Measurements from ENCODE around the gene TBC1D3I.

GRCh38 chr17:35775529-35775881 is 14.8 kb downstream of the C17orf50 start:
- PRO-cap = no peak
- RAMPAGE, long total RNA, 4 experiments = no peak in any of the 4 experiments

GRCh38 chr17:35799966-35800419 is 4.6 kb upstream of the MMP28 start:
- PRO-cap = no peak
- RAMPAGE, long total RNA, 4 experiments = no peak in any of the 4 experiments

DNA sequence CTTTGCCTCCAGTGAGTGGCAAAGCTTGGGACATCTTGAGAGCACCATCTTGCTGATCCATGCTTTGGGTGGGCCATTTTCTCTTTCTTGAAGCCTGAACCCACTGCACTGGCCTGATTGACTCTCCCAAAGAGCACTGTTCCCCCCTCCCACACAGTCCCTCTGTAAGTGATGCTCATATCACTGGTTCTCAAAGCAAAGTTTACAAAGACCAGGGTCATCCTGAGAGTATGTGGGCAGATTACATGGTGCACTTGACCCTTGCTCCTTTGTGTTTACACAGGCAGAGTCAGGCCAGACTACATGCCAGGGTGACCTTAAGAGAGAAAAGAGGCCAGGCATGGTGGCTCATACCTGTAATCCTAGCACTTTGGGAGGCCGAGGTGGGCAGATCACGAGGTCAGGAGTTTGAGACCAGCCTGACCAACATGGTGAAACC is 1.4 kb downstream of the CCL16 start:
- PRO-cap = no peak
- RAMPAGE, long total RNA, 4 experiments = no peak in any of the 4 experiments

DNA sequence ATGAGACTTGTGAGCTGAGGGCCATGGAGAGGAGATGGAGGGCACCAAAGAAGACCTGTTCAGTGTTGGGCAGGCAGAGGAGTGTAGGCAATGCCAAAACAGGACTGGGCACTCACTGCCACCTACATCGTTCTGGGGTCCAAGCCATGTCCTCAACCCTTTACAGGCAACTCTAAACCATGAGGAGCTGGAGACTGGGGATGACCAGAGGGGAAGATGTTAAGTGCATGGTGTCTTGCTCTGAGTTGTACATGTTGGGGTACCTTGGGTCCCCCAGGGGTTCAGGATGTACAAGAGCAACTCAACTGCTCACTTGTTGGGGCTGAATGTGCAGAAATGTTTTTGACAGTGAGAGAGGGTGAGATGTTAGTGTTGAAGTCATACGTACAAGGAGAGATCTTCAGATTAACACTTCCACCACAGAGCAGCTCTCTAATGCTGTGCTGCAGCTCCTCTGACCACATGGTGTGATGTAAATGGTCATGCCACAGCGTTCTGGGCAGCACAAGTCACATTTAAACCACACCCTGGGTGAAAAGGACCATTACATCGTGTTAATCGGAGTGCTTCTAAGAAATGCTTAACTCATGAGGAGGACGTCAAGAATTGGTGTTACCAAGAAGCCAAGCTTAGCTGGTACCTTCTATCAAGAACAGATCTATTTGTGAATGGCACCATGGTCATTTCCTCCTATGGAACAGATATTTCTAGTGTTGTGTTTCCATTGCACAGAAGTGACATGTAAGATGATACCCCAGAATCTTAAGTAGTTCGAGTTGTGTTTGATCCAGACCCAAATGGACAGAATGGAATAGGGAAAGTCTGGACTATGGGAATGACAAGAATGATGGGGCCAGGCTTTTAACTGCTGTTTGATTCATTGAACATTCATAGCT is 2.5 kb downstream of the CCL18 start:
- PRO-cap = no peak
- RAMPAGE, long total RNA, 4 experiments = no peak in any of the 4 experiments

GRCh38 chr17:36264495-36264784 is at the start of gene TBC1D3I:
Gene TBC1D3I (minus strand): TSS chr17:36264570.
- PRO-cap = no peak
- RAMPAGE, long total RNA, 4 experiments = no peak in any of the 4 experiments

DNA sequence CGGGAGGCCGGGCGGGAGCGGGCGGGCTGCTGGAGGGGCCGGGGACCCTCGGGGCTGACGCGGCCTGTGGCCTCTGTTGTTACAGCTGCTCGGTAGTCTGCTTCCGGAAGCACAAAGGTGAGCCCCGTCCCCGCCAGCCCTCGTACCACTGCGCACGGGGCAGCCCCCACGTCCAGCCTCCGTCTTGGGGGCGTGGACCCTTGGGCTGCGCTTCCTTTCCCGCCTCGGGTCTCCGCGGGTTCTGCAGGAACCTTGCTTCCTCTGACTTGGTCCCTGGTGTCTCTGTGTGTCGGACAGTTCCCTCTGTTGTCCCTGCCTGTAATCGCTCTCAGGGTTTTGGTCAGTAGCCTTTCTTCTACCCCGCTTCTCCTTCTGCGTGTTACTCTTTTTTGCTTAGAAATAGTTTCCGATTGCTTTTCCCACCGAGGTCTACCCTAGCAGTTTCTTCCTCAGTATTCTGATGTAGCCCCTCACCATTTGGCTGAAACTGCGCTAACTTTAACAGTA is 422 bp downstream of the ZNHIT3 start:
- PRO-cap = no peak
- RAMPAGE, long total RNA, 4 experiments = no peak in any of the 4 experiments

- PRO-cap = no peak
- RAMPAGE, long total RNA, 4 experiments = no peak in any of the 4 experiments
Observed at GRCh38 chr17:36590559-36591276, 961 bp upstream of the DHRS11 start.

- PRO-cap = no peak
- RAMPAGE, long total RNA, 4 experiments = no peak in any of the 4 experiments
Observed at GRCh38 chr17:36608323-36609093, 7.1 kb downstream of the MRM1 start.

DNA sequence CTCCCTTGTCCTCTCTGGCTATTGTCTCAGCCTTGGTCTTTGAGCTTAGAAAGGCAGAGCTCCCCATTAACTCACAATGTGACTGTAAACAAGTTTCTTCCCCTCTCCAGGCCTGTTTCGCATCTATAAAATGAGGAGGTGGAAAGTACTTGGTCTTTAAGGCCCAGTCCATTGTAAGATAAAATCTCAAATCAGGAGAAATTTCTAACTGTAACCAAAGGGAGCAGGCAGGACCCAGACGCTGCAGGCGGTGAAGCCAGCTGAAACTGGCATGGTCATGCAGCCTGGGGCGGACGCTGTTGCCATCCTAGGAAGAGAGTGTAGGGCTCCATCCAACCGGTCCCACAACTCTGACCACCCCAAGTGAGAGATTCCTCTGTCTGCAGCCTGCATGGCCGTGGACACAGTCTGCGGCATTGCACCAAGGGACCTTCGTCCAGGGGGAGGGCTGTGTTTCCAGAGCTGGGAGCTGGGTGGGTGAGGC is 17.4 kb upstream of the LHX1 start:
- PRO-cap = no peak
- RAMPAGE, long total RNA, 4 experiments = no peak in any of the 4 experiments

DNA sequence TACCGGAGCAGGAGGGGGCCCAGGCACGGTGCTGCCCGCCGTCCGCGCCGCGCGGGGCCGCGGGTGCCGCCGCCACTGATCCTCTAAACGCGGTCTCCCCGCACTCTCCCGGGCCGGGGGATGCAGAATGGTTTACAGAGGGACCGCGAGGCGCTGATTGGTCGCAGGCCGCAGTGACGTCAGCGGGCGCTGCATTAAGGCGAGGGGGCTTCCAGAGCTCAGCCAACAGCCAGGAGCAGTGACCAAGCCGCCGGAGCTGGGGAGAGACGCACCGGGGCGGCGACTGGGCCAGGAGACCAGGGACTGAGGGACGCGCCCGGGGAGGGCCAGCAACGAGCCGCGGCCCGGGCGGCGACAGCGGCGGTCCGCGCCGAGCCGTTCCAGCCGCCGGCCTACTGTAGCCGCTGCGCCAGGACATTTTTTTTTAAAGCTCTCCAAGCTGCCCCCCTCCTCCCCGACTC is 684 bp upstream of the LHX1 start:
- PRO-cap = no peak
- RAMPAGE, long total RNA, 4 experiments = no peak in any of the 4 experiments

- PRO-cap = no peak
- RAMPAGE, long total RNA, 4 experiments = no peak in any of the 4 experiments
Observed at GRCh38 chr17:37147289-37147982, 198.7 kb downstream of the AATF start.

GRCh38 chr17:37433435-37433926 is 26.8 kb downstream of the TADA2A start:
- PRO-cap = no peak
- RAMPAGE, long total RNA, 4 experiments = start-site peak on the plus strand in 1 of 4 experiments, at chr17:37433791-37433843 at its widest, 10 reads per replicate

- PRO-cap = no peak
- RAMPAGE, long total RNA, 4 experiments = no peak in any of the 4 experiments
Observed at GRCh38 chr17:37449939-37450838, 39.5 kb upstream of the DUSP14 start.

- PRO-cap = unidirectional peak, plus-strand start at chr17:37488566
- RAMPAGE, long total RNA, 4 experiments = no peak in any of the 4 experiments
Observed at GRCh38 chr17:37487974-37488650, 1.6 kb upstream of the DUSP14 start.

- PRO-cap = no peak
- RAMPAGE, long total RNA, 4 experiments = no peak in any of the 4 experiments
Observed at GRCh38 chr17:37490824-37491674, 1.4 kb downstream of the DUSP14 start.

GRCh38 chr17:37730063-37730641 is 14.7 kb downstream of the HNF1B start:
- PRO-cap = no peak
- RAMPAGE, long total RNA, 4 experiments = no peak in any of the 4 experiments

DNA sequence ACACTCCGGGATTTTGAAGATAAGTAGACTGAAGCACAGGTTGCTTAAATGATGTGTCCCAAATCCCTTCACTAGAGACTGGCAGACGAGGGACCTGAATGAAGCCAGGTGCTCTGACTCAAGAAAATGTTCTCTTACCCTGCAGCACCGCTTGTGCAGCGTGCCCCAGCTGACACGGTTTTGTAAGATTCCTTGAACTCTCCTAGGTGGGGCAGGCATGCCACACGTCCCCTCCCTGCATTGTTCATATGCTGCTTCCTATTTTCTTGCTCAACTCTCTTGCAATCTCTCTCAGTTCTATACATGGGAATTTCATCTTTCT is 22.1 kb upstream of the HNF1B start:
- PRO-cap = no peak
- RAMPAGE, long total RNA, 4 experiments = no peak in any of the 4 experiments

DNA sequence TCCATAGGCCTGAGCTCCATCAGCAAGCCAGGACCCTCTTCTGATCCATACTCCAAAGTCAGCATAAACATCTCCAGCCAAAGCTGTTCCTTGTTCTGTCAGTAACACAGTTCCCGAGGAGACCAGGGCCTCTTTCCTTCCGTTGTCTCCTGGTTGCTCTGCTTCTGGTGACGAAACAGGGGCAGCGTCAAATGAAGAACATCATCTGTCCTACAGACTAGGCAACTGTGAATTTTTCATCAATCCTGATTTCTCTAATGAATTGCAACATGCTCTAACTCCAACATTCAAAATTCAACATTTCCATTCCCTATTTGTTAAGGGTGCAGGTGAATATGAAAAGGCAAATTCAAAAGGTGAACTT is 83.9 kb upstream of the HNF1B start:
- PRO-cap = no peak
- RAMPAGE, long total RNA, 4 experiments = no peak in any of the 4 experiments

DNA sequence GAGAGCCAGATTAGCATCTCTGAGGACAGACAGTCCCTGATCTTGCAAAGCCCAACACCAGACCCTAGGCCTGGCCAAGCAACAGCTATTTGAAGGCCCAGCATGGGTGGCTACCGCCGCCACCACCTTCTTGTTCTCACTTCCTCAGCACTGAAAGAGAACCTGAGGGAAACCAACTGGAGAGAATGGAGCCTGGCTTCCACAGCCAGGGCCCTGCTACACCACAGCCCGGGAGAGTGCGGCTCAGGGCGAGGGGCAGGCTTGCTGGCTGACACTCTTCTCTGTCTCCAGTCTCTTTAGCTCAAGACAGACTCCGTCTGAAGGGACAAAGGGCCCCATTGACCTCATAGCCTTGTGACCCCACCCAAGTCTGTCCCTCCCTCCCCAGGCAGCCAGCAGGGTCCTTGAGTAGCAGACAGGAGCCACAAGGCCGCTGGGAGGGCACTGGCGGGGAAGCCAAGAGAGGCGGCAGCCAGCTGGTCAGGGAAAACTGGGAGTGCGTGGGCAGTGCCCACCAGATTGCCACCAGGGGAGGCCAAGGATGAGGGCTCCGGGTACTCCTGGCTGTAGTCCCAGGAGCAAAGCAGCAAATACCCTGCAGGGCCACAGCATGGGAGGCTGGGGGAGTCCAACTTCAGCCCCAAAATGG is 10.8 kb upstream of the ARHGAP23 start:
- PRO-cap = no peak
- RAMPAGE, long total RNA, 4 experiments = no peak in any of the 4 experiments

DNA sequence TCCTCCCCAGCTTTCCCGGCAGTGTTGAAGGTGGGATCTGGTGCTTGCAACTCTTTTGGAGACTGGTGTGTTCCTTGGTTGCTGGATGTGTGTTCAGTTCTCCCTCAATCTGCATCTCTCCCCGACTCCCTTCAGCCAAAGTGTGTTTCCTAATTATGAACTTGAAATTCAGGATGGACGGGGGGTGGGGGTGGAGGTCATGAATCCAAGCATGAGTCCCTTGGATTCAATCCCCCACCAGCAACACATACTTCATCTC is 1.2 kb downstream of the ARHGAP23 start:
- PRO-cap = no peak
- RAMPAGE, long total RNA, 4 experiments = no peak in any of the 4 experiments